Sigmoid colon (tissue), 4 donors: ENCODE measurements around a stretch of chr20.

DNA sequence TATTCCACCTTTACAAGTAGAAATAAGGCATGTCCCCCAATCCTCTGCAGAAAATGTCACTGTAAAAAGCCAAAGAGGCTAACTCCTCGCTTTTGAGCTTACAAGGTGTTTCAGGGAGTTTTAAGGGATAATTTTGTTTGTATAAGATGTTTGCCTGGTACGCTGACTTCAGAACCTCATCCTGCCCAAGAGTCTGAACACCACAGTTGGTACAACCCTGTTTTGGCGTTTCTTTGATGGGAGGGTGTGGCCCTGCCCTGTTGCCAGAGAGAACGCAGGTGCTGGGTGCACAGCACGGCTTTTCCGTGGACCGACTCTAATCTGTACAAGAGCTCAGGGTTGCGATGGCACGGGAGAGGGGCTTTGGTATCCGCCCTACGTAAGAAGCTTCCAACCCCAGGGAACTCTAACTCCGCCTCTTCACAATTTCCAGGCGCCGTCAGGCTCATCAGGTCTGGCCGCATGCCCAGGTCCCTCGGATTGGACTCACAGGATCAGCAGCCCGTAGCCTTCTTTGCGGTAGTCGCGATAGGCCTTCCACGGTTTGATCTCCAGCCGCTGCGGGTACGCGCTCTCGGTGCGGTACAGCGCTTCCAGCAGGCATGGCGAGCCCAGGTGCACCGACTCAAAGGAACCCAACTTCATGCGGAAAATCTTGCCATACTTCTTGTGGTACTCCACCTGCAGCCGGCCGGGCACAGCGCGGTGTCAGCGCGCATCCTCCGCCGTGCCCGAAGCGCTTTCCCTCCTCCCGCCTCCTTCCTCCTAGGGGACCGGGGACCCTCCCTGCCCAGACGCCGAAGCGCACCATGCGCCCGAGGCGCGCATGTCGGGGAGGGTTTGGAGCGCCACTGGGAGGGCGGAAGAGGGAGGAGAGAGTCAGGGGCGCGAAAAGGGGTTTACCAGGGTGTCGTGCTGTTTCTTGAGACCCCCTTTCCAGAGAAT, 1.1 kb downstream of the CYP24A1 start:
- PRO-cap = no peak
- RAMPAGE, long total RNA, 4 experiments = no peak in any of the 4 experiments

- PRO-cap = no peak
- RAMPAGE, long total RNA, 4 experiments = no peak in any of the 4 experiments
Observed at GRCh38 chr20:56004890-56005168, 490 bp downstream of the CBLN4 start.

DNA sequence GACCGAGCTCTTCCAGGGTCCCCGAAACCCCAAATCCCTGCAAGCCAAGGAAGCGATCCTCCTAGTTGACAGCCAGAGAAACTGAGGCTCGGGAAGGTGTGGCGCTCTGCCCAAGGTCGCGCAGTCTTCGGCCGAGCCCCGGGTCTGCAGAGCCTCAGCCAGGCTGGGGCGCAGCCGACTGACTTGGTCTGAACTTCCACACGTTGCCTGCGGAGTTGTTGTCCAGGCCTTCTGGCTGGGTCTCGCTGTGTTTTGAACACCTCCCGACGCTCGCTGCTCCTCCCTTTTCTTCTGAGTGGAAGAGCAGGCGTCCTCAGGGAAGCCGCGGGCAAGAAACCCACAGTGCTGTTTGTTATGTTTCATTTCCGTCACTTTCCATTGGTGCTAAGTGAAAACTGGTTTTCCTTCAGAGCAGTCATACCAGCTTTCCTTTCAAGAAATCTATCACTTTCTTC, 563 bp downstream of the FAM210B start:
- PRO-cap = no peak
- RAMPAGE, long total RNA, 4 experiments = no peak in any of the 4 experiments

DNA sequence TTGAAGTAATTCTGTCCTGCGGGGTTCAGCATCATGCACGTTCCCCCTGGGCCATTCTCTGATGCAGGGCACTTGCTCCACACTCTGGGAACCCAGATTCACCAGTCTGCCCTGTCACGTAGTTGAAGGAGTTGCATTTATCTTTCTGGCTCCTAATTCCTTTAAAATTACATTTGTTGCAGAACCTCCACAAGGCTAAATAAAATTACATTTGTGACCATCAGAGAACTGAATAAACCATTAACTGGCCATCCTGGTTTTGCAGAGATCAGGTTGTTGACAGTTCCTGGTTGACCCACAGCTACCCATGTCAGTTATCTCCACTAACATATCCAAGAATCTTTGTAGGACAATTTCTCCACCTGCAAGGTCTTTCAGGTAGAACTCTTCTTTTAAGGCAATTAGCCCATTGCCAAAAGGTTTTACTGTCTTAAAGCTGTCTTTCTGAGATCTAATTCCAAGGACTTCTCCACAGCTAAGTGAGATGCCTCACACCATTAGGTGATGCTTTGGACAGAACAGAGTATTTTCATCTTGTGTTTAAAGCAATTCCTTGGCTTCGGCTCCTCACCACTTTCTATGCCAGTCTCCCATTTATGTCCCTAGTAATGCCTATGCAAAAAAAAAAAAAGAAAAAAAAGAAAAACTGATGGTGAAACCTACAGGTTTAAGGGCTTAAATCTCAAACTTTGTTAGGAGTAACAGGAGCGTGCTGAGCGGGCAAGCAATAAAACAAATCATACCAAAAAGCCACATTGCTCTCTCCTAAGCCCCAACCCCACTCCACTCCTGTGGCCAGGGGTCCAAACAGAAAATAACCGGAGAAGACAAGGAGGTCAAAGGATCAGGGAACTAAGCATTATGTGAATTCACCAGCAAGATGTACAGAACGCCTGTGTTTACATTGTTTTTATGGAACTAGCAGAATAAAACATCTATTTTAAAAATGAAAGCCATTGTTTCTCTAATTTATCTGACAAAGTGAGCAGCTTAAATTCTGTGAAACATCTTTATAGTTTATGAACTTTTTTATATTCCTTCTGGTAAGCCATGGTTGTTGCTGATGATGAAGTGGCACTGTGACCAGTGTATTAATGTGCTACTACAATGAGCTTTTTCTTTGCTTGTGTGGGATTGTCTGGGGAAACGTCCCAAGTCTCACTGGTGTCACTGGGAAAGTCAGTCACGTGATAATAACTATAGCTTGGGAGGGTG, 9.3 kb downstream of the FAM210B start:
- PRO-cap = no peak
- RAMPAGE, long total RNA, 4 experiments = no peak in any of the 4 experiments

GRCh38 chr20:56409294-56410087, 2.6 kb upstream of the CASS4 start:
- PRO-cap = no peak
- RAMPAGE, long total RNA, 4 experiments = no peak in any of the 4 experiments

- PRO-cap = no peak
- RAMPAGE, long total RNA, 4 experiments = no peak in any of the 4 experiments
Observed at GRCh38 chr20:56417835-56418930, 6.1 kb downstream of the CASS4 start.

DNA sequence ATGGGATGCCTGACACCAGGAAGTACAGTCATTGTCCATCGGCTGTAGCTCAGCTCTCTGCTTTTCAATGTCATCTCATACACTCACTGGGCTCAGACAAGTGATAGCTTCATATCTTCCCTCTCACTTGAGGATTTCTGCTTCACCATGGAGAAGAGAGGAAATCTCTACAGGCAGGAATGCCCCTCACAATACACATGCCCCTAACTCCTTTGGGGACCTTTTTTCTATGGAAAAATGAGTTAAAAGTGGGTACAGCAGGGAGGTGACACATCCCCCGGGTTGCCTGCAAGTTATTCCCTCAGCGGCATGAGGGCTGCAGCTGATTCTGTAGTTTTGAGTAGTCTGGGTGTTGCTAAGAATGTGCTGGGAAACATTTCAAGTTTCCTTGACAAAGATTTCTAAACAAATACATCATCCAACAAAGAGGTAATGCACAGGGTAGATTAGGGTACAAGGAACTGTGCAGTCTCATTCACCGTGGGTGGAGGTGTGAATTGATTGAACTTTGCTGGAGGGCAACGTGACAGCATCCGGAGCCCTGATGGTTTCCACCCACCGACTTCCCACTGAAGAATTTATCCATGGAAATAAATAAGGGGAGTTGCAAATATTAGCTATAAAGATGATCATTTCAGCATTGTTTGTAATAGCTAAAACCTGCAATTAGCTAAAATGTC, 21.7 kb downstream of the CASS4 start:
- PRO-cap = no peak
- RAMPAGE, long total RNA, 4 experiments = no peak in any of the 4 experiments

DNA sequence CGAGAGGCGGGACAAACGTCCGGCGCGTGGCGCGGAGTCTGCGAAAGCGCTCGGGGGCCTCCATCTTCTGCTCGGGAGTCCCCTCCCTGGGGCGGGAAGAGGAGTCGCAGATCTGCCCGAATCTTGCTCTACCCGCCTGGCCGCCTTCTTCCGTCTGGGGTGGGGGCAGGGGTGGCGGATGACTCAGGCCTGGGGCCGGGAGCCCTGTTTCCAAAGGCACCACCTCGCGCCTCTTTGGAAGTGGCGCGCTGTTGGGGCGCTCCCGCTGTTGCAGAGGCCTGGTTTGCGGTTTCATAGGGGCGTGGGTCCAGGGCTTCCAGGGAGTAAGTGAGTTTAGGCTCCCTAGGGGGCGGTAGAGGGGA, 2.8 kb upstream of the TFAP2C start:
- PRO-cap = no peak
- RAMPAGE, long total RNA, 4 experiments = no peak in any of the 4 experiments

- PRO-cap = no peak
- RAMPAGE, long total RNA, 4 experiments = no peak in any of the 4 experiments
Observed at GRCh38 chr20:56629847-56630843, 1.0 kb downstream of the TFAP2C start.

DNA sequence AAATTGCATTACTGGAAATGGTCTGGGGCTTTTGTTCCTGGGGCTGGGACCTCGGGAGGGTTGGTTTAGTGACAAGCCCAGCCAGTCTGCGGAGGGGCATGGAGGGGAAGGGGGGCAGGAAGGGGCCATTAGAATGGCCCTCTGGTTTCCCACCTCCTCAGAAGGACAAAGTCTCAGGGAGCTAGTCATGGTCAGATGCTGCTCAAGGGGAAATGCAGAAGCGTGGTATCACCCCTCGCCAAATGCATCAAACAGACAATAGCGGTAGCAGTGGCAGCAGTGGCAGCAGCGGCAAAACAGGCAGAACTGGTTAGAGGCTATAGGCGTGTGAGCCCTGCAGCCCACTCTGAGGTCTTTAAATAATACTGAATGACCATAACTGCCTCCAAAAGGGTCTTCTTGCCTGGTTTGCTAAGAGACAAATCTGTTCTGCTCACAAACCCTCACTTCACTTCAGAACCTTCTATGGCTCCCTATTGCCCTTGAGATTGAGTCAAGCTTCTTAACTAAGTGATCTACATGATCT, 186.7 kb downstream of the TFAP2C start:
- PRO-cap = no peak
- RAMPAGE, long total RNA, 4 experiments = no peak in any of the 4 experiments

- PRO-cap = no peak
- RAMPAGE, long total RNA, 4 experiments = no peak in any of the 4 experiments
Observed at GRCh38 chr20:57163524-57164003, 102.9 kb downstream of the BMP7 start.

DNA sequence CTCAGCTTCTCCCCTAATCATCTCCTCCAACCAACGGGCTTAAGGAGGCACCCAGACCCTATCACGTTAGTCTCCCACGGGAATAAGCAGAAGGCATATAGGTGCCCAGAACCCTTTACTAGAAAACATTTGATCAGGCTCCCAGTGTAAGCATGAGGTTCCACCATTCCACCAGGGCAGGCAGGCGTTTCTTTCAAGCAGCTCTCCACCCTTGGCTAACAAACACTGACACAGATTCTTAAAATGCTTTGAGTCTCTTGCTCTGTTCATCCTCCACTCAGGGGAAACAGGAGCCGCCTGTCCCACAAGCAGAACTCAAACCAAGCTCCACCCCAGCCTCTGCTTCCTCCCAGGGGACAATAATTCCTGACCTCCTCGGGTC, 19.0 kb downstream of the BMP7 start:
- PRO-cap = no peak
- RAMPAGE, long total RNA, 4 experiments = no peak in any of the 4 experiments

- PRO-cap = no peak
- RAMPAGE, long total RNA, 4 experiments = no peak in any of the 4 experiments
Observed at GRCh38 chr20:57374584-57375157, 16.5 kb upstream of the RBM38 start.

DNA sequence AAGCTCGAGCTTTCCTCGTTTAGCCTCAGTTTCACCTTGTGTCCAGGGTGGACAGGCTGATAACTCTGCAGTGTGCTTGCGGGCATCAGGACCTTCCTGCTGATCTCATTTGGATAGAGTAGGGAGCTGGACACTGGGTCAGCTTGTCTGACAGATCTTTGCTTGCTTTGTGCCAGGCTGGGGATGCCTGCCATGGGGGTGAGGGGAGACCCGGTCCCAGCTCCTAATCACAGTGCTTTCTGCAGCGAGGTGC, 7.6 kb downstream of the RBM38 start:
- PRO-cap = no peak
- RAMPAGE, long total RNA, 4 experiments = no peak in any of the 4 experiments

- PRO-cap = no peak
- RAMPAGE, long total RNA, 4 experiments = no peak in any of the 4 experiments
Observed at GRCh38 chr20:57405228-57405920, 14.2 kb downstream of the RBM38 start.

DNA sequence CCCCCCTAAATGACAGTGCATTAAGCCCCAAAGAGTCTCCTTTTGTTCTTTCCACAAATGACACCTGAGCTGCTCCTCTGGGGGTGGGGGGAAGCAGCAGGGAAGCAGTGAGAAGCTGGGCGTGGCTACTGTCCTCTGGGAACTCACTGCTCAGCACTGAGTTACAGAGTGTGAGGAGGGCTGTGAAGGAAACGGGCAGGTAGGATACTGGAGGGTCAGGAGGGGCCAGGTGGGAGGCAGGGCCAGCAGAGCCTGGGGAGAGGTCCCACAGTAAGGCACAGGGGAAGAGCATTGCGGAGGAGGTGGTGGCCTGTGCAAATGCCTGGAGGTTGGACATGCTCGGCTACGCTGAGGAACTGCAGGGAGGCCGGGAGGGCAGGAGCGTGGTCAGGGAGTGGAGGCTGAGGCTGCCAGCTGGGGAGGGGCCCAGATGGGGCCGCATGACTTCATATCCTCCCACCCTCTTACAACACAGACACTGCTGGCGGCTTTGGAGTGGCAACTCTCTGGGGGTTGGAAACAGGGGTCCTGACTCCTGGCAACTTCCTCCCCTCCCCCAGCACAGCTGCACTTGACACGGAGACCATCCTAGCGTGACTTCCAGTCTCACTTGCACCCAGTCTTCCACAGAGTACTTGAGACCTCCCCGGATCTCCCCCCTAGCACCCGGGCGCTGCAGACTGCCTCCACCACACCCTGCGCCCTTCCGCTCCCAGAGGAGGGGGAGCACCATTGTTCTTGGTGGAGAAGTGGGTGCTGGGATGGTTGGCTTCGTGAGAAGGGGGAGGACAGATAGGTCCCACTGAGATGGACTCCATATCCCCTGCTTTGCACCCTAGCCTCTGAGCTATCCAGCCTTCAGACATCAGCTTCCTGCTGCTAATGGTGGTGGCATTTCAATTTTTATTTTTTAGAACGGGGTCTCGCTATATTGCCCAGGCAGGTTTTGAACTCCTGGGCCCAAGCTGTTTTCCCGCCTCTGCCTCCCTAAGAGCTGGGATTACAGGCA, 34.2 kb downstream of the RBM38 start:
- PRO-cap = no peak
- RAMPAGE, long total RNA, 4 experiments = no peak in any of the 4 experiments

GRCh38 chr20:57473069-57473692, 51.8 kb downstream of the CTCFL start:
- PRO-cap = no peak
- RAMPAGE, long total RNA, 4 experiments = no peak in any of the 4 experiments

DNA sequence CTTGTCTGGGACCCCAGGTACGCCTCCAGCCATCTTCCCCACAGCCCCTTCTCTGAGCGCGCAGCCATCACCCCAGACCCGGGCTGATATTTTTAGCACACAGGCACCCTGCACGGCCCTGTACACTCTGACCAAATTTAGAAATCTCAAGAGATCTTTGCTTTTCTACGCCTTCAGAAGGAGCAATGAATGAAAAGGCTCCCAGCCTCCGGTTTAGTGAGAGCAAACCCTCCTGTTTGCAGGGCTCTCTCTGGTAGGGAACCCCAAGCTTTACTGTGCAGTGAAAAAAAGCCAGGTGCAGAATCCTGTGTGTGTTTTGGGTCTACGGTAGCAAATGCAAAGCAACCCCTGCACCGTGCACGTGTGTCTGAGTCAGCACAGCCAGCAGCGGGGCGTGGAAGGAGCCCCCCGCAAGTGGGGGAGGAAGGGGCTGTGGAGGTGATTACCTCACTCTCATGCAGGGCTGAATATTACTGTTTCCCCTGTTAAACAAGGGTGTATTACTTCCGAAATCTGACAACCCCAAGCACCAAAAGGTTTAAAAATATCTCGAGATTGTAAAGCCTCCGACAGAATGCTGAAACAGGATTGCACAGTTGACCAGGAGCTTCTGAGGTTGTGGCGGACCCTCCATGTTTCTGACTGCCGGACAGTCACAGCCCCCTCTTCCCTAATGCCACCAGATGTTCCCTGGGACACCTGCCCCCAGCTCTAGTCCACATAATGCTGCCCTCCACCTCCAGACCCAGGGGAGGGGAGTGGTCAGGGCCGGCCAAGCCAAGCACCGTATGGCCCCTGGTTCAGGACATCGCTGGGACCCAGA, 44.1 kb downstream of the CTCFL start:
- PRO-cap = no peak
- RAMPAGE, long total RNA, 4 experiments = no peak in any of the 4 experiments

DNA sequence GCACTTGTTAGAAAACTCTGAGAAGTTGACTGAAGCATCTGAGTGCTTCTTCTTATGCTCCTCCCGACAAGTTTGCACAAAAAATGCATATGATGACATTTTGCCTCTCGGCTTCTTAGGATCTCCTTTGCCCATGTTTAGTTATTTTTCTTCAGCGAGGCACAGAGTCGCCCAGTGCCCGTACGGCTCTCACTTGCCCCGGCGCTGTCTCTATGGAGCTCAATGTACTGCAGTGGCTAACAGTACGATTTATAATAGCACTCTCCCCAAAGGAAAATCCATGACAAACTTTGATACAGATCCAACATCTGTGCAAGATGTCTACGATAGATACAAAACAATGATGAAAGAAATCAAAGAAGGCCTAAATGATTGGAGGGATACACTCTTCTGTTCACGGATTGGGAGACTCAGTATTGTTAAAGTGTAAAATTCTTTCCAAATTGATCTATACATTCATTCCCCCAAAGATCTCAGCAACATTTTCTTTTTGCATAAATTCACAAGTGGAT, 36.0 kb downstream of the CTCFL start:
- PRO-cap = no peak
- RAMPAGE, long total RNA, 4 experiments = start-site peak on the minus strand in 2 of 4 experiments, centred at positions 225 to 292 of the sequence, 6 reads per replicate

DNA sequence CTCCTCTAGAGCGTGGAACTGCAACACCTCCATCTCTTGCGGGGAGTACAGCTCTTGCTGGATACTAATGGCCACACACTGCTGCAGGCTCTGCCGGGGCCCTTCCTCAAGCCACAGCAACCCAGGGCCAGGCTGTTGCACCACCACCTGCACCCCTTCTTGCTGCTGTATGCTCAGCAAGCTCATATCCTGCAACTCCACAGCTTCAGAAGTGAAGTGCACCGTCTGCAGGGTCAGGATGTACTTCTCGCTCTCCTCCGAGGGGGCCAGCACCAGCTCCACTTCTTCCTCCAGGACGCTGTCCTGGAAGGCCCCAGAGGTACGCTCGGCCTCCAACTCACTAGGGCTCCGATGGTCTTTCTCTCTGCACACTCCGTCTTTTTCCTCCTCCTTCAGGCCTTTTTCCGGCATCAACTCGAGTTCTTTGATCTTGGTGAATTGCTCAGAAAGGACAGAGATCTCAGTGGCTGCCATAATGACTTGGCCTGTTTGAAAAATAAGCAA, 1.2 kb downstream of the CTCFL start:
- PRO-cap = no peak
- RAMPAGE, long total RNA, 4 experiments = no peak in any of the 4 experiments